Skeletal muscle tissue (tissue), 7 donors: ENCODE measurements around a stretch of chr6.

- PRO-cap, 3 experiments = no peak in any of the 3 experiments
- RAMPAGE, long total RNA = no peak
- RRBS, 2 experiments = no CpG with 5 or more reads among the region's 12 CpGs
Observed at GRCh38 chr6:35181302-35182178, 32.2 kb upstream of the SCUBE3 start.

DNA sequence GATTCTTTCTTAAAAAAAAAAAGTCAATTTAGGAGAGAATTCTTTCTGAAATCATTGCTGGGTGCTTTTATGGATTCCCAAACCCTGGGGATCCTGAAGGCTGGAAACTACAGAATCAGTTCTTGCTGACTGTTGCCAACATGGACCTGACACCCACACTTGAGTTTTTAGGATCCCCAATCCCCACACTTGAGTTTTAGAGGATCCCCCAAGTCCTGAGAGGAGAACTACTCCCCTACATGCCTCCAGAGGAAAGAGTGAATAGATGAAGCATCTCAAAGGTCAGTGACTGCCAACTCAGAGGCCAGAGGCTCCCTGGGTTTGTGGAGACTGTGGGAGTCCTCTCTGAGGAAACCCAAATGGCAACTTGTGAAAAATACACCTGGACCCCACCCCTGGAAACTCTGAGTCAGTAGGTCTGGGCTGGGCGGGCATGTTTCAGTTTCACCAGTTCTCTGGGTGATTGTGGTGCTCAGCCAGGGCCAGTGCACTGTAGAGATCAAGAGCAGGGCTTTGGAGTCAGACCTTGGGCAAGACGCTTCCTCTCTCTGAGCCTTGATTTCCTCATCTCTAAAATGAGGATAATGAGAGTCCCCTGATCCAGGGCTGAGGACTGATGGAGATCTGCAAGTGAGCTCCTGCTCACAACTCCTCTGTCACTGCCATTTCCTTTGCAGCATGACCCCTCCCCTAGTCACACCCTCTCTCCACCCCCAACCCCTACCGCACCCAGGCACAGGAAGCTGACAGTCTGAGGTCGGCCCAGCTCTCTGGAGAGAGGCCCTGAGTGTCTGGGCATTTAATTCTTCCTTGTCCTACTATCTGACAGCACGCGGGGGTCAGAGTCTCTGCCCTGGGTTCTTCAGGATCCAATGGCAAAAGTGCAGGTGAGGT lies 5.0 kb downstream of the DEF6 start:
- PRO-cap, 3 experiments = peak in 2 of 3 experiments; most common plus-strand start position 749 of the sequence (in 2); most common minus-strand start position 661 of the sequence (in 1)
- RAMPAGE, long total RNA = no peak
- RRBS, 2 experiments = no CpG with 5 or more reads among the region's 6 CpGs

- PRO-cap, 3 experiments = no peak in any of the 3 experiments
- RAMPAGE, long total RNA = no peak
- RRBS, 2 experiments = no CpG with 5 or more reads among the region's 1 CpG
Observed at GRCh38 chr6:35328121-35328588, 14.2 kb upstream of the PPARD start.

DNA sequence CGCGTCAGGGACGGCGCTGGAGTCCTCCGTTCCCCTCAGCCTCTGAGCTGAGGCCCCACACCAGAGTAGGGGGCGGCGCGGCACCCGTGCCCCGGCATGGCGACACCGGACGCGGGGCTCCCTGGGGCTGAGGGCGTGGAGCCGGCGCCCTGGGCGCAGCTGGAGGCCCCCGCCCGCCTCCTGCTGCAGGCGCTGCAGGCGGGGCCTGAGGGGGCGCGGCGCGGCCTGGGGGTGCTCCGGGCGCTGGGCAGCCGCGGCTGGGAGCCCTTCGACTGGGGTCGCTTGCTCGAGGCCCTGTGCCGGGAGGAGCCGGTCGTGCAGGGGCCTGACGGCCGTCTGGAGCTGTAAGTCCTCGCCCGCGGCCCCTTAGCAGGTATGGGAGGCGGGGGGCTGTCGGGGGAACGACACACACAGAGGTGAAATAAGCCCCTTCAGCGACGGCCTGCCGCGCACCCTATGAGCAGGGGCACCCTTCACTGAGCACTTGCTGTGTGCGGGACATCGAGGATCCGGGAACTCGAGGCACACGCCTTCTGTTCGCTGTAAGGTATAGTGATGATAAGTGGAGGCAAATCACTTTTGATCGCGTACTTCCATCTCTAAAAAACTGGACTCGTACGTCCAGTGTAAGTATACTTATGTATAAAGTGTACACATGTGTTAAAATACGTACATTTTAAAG lies 453 bp downstream of the FANCE start:
- PRO-cap, 3 experiments = no peak in any of the 3 experiments
- RAMPAGE, long total RNA = no peak
- RRBS, 2 experiments = 2 to 3% methylated on average over 21 to 26 of the region's 59 CpGs

GRCh38 chr6:35470247-35470410 lies 1.9 kb downstream of the RPL10A start:
- PRO-cap, 3 experiments = no peak in any of the 3 experiments
- RAMPAGE, long total RNA = no peak
- RRBS, 2 experiments = no CpG with 5 or more reads among the region's 2 CpGs

- PRO-cap, 3 experiments = no peak in any of the 3 experiments
- RAMPAGE, long total RNA = no peak
- RRBS, 2 experiments = no CpG with 5 or more reads among the region's 1 CpG
Observed at GRCh38 chr6:35473405-35473603, 5.1 kb downstream of the RPL10A start.

DNA sequence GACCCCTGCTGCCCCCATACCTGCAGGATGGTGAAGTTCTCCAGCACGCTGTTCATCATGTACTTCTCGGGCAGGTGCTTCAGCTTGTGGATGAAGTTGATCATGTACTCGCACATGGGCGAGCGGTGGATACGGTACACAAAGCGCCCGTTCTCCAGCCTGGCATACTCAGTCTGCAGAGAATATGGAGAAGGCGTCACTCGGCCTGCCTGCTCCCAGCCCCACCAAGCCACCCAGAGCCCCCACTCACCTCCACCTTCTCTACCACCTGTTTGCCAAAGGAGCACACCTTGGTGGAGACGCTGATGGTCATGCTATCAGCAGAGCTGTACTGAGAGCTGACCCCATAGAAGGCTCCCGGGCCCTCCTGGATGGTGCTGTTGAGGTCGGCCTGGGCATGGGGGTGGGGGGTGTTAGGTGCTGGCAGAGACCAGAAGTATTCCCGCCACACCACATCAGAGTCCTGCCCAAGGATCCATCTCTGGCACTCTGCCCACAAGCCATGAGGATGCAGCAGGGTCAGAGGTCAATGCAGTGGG lies 7.2 kb downstream of the RPL10A start:
- PRO-cap, 3 experiments = no peak in any of the 3 experiments
- RAMPAGE, long total RNA = no peak
- RRBS, 2 experiments = no CpG with 5 or more reads among the region's 14 CpGs

GRCh38 chr6:35484047-35484482 lies 12.8 kb downstream of the TEAD3 start:
- PRO-cap, 3 experiments = no peak in any of the 3 experiments
- RAMPAGE, long total RNA = no peak
- RRBS, 2 experiments = no CpG with 5 or more reads among the region's 5 CpGs

DNA sequence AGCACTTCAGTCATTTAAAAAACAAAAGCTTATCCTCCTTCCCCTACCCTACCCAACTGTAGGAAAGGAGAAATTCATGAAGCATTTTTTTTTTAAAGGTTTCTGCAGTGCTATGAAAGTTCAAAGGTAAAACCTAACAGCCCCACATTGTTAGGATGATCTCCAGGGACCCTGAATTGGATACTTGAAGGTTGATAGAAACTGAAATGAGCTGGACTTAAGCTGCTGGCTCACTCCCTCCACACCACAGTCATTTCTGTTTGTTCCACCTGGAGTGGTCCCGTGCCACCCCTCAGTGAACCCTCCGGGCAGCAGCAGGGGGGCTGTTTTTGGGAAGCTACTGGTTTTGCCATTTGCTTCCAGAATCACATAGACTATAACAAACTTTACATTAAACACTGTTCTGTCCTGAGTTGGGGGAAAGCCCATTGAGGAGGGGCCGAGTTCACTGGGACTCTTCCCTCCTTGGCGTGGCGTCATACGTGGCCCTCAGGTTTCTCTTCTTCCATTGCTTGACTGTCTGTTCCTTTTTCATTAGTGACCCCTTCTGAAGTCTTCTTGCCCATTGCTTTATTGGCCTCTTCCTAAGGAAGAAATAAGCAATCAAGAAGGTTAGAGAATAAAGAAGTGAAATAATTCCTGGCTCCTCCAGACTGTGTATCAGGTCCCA lies 62.8 kb upstream of the TULP1 start:
- PRO-cap, 3 experiments = no peak in any of the 3 experiments
- RAMPAGE, long total RNA = no peak
- RRBS, 2 experiments = no CpG with 5 or more reads among the region's 6 CpGs

DNA sequence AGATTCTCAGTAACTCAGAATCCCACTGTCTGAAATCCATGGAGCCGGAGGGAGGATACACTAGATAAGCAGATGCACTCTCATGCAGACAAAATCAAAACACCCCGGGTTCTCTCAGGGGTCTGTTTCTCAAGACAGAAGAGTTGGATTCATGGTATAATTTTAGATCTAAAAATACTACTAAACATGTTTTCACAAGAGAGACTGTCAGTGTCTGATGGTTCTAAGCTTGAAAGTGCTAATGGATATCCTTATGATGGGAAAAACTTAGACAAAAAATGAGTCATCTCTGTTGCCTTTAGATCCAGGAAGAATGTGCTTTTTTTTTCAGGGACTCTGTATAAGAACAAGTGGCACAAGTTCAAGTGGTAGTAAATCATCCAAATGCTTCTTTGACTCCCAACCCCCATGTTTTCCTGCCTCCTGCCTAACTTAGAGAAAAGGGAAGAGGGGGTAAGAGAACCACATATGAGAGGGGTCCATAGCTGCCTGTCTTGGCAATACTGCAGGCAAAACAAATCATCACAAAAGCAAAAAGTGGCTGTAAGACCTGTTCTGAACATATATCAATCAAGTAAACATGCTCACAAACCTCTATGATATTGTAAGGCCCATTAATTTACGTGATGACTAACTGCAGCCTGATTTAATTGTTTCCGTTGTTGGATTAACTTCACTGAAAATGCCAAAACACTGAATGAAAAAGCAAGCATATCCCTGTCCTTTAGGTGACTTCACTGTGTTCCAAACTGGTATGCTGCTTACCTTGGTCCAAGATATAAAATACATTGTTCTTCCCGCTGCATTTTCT lies 84.0 kb upstream of the TULP1 start:
- PRO-cap, 3 experiments = no peak in any of the 3 experiments
- RAMPAGE, long total RNA = no peak
- RRBS, 2 experiments = 70% methylated on average over 2 of the region's 5 CpGs; no CpG with 5 or more reads in 1 of the 2 experiments

DNA sequence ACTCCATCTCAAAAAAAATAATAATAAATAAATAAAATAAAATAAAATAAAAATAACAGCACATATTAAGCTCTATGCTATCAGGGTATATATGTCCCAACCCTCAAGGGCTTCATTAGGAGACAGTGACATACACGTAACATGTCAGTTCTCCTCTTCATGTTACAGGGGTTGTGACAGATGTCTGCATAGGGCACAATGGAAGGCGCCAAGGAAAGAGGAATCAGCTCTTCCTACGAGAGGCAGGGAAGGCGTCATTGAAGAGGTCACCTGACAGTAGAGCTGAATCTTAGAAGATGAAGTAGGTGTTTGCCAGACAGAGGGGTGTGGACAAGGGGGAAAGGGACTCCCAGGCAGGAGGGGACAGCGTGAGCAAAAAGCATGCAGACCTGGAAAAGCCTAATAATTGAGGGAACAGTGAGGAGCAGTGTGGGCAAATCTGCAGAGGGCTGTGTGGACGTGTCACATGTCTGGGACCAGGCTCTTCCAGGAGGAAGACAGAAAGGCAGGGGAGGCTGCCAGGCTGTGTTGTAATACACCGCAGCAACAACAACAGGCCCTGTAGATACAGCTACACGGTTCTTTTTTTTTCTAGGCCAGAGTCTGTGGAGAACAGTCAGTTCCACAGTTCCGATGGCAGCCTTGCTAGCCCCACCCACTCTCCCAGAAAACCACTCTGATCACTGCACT lies 2.4 kb upstream of the FKBP5 start:
- PRO-cap, 3 experiments = peak in 1 of 3 experiments; most common plus-strand start position 619 of the sequence (in 1); most common minus-strand start position 468 of the sequence (in 1)
- RAMPAGE, long total RNA = no peak
- RRBS, 2 experiments = no CpG with 5 or more reads among the region's 9 CpGs

GRCh38 chr6:35710268-35710898 lies 21.7 kb upstream of the FKBP5 start:
- PRO-cap, 3 experiments = no peak in any of the 3 experiments
- RAMPAGE, long total RNA = no peak
- RRBS, 2 experiments = no CpG with 5 or more reads among the region's 4 CpGs

GRCh38 chr6:35725045-35725402 lies 11.8 kb upstream of the ARMC12 start:
- PRO-cap, 3 experiments = no peak in any of the 3 experiments
- RAMPAGE, long total RNA = no peak
- RRBS, 2 experiments = no CpG with 5 or more reads among the region's 4 CpGs

DNA sequence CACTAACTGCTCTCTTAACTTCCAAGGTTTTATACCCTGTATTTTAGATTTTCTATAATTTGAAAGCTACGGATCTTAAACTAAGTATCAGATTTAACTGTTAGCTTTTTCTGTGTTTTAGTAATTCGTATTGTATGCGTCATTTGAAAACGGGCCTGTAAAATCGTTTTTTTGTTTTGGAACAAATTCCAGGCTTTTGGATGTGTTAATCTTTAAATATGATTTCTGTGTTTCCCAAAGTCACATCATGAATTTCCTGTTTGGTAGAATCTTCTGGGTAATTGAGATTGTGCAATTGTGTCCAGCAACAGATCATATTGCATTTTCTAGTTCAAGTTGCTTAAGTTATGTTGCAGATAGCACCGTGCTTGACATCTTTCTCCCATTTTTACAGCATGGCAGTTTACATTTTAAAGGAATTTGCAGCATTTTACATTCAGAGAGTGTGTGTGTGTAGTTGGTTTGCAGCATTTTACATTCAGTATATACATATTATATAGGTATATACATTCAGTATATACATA lies 1.9 kb downstream of the MAPK14 start:
- PRO-cap, 3 experiments = no peak in any of the 3 experiments
- RAMPAGE, long total RNA = no peak
- RRBS, 2 experiments = no CpG with 5 or more reads among the region's 6 CpGs

DNA sequence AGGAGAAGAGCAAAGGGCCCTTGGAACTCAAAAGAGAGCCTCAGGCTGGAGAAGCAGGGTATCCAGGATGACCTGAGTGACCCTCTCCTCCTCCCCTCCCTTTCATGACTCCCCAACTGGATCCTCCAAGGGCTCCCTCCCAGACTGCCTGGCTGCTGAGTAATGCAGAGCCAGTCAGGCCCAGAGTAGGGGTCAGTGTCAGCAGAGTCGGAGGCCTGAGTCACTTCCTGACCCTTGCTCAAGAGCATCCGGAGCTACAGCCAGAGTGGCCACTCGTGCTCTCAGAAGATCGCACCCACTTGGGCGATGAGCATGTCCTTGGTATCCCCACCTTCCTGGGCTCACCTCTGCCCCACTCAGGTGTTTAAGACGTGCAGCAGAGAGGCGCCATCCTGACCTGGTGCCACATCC lies 2.8 kb upstream of the MAPK13 start:
- PRO-cap, 3 experiments = peak in 1 of 3 experiments; most common plus-strand start position 284 of the sequence (in 1)
- RAMPAGE, long total RNA = no peak
- RRBS, 2 experiments = no CpG with 5 or more reads among the region's 7 CpGs

DNA sequence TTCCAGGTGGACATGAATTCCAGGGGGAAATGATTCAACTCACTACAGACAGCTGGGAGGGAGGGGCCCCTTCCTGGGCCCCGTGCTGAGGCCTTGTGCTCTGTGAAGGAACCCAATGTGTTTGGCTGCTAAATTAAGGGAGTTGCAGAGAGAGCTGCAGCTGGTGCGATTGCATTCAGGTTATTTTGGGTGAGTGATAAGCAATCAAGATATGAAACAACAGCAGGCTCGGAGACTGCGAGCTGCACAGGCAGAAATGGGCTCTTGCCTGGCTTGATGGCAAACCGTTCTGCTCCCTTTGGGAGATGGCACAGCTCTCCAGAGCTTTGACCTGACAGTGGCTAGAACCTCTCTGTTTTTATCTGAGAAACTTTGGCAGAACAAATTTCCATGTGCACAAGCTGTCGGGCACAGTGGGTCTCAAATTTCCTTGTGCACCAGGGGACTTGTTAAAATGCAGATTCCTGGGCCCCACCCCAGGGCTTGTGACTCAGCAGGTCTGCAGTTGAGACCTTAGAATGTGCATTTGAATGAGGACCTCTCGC lies 9.8 kb downstream of the MAPK13 start:
- PRO-cap, 3 experiments = no peak in any of the 3 experiments
- RAMPAGE, long total RNA = no peak
- RRBS, 2 experiments = no CpG with 5 or more reads among the region's 7 CpGs

DNA sequence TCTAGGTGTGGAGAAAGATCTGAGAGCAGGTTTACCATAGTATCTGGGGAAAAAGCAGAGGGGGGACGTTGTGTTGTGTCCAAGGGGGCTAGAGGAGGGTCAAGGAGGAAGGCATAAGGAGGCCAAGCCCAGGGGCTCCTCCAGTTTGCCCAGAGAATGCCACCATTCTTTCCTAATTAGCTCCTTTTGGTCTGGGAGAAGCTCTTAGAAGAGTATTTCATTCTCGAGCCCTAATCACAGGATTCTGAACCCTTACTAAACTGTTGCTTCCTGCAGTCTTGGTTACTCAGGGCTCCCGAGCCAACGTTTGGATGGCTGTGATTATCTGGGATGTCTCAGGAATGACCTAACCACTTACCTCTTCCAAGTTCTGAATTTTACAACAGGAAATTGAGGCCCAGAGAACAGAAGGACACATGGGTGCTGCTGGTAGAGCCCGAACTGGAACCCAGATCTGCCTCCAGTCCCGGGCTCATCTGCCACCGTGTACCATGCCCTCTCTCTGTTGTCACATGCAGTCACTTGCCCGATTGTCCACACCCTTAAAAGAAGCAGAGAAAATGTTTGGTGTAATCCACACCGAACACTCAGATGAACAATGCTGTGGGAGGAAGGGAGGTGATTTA lies 22.2 kb upstream of the PNPLA1 start:
- PRO-cap, 3 experiments = no peak in any of the 3 experiments
- RAMPAGE, long total RNA = no peak
- RRBS, 2 experiments = no CpG with 5 or more reads among the region's 9 CpGs

DNA sequence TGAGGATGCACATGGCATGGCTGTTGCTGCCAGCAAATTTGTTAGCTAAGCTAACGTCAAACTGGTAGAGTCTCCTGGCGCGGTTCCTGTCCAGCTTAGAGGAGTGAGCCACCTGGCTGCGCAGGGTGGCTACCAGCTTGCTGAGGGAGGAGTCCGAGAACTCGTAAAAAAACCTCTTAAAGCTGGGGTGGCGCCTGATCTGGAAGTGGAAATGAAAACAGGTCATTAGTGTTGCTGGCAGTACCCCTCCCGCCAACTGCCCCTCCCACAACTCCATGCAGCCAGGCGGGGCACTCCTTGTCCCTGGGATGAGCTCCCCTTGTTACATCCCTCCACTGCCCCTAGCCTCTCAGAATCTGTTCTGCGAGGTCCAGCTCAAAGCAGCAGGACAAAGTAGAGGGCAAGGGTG lies 17.3 kb downstream of the BNIP5 start:
- PRO-cap, 3 experiments = no peak in any of the 3 experiments
- RAMPAGE, long total RNA = no peak
- RRBS, 2 experiments = no CpG with 5 or more reads among the region's 10 CpGs

GRCh38 chr6:36333797-36334272 lies 2.9 kb downstream of the BNIP5 start:
- PRO-cap, 3 experiments = no peak in any of the 3 experiments
- RAMPAGE, long total RNA = no peak
- RRBS, 2 experiments = no CpG with 5 or more reads among the region's 14 CpGs

- PRO-cap, 3 experiments = peak in 2 of 3 experiments; most common plus-strand start chr6:36735465 (in 1); most common minus-strand start chr6:36735311 (in 2)
- RAMPAGE, long total RNA = no peak
- RRBS, 2 experiments = no CpG with 5 or more reads among the region's 17 CpGs
Observed at GRCh38 chr6:36734925-36735630, 37.5 kb downstream of the RAB44 start.